Rectum (tissue), 1 donor: ENCODE measurements around a stretch of chr17.

DNA sequence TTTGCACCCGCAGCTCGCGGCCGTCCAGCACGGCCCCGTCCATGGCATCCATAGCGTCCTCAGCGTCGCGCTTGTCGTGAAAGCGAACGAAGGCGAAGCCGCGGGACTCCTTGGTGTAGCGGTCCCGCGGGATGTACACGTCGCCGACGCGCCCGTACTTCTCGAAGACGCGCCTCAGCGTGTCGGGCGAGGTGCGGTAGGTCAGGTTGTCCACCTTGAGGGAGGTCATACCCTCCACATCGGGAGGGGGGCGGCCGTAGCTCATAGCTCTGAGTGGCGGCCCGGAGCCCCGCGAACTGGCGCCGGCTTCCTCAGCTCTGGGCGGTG, 272 bp downstream of the SRSF2 start:
- PRO-cap = unidirectional peak, minus-strand start at position 52 of the sequence

- PRO-cap = no peak
Measured at GRCh38 chr17:76740248-76740787, 2.4 kb downstream of the MFSD11 start.

DNA sequence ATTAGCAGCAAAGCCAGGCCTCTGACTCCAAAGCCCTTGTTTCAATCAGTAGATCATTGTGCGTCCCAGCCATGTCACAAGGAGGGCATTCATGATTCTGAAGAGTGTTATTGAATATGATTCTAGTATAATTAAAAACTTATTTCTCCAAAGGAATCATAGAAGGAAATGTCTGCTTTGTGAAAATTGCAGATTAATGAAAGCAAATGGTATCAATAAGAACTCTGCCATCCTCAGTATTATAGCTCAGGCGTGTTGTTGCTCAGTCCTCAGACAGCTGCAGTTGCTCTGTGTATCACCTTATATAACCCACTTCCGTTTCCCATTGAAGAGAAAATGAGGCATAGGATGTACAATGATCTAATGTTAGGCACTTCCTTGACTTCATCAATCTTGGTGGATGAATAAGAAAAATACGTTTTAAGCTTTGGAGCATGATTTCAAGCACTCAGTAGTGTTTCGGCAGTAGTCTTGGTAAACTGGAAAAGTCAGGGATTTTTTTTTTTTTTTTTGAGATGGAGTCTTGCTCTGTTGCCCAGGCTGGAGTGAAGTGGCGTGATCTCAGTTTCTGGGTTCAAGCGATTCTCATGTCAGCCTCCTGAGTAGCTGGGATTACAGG, 14.1 kb downstream of the MFSD11 start:
- PRO-cap = no peak

GRCh38 chr17:76843588-76844174, 24.5 kb upstream of the MGAT5B start:
- PRO-cap = no peak

DNA sequence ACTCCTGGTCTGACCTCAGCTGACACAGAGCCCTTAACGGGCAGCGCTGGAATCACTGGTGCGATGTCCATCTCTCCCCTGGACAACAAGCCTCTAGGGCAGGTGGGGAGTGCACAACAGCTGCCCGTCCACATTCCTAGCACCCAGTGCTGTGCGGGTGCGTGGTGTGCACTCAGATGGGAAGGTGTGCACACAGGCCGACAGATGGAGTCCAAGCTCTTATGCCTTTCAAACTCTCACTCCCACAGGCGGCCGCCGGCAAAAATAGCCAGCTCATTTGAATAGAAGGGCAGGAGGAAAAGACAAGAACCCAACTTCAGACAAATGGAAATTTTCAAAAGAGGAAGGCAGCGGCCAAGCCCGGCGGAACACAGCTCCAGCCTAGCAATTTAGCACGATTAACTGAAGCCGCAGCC, 104.0 kb upstream of the SEC14L1 start:
- PRO-cap = no peak

DNA sequence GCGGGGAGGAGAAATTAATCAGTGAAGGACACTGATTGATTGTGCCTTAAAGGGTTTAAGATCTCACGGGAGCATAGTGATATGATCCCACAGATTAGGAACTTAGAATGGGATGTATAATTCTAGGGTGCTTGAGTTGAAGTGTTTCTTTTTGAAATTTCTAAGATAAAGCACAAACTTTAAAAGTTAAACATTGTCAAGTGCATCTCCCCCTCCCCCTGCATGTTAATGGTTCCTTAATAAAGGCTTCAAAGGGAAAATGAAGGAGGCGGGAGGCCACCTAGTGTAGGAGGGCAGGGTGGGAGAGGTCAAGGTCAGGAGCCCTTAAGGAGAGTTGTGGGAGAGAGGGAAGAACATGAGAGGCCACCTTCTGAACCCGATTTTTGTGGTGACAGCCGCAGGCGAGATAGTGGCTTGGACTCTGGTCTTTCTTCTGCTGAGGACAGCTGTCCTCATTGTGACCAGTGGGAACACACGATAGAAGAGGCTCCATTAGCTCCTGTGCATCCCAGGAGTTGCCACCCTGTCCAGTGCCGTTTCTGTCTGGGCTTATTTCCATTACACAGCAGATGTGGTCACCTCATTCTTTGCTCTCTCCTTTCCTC, 7.3 kb downstream of the SEC14L1 start:
- PRO-cap = no peak

DNA sequence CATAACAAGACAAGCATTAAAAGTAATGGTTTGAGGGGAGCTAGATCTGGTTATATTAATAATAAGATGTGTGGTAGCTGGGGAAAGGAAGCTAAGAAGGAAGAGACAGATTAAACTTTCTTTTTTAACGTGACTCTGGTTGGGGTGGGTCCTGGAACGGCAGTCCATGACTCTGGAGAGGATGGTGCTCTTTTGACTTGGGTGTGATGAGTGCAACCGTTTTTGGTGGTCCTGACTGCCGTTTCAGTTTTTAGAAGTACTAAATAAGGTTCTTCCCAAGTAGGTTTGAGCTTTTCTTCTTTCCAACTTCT, 29.3 kb downstream of the SEC14L1 start:
- PRO-cap = no peak

DNA sequence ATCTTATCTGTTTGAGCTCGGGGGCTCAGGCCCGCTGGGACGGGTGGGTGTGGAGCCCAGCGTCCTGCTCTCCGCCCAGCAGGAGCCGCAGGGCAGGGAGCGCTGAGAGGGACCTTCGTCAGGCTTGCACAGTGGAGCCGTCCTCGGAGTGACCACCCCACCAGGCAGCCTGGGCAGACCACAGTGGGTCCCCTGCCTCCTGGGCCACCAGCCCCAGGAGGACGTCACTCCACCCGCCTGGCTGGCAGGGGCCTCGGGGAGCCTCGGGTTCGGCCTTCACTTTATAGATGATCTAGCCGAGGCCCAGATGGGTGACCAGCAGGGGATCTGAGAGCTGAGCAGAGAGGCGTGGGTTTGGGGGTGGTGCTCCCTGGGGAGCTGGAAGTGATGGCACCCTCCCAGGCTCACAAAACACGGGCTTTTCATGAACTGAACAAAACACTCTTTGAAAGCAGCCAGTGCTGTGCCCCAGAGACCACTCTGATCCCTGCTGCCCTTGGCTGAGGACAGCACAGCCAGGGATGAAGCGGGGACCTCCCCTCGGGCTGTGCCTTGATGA, 40.6 kb downstream of the SEPTIN9 start:
- PRO-cap = no peak

- PRO-cap = no peak
Measured at GRCh38 chr17:77405888-77406433, 124.7 kb downstream of the SEPTIN9 start.

- PRO-cap = bidirectional peak, plus-strand start at chr17:77423952, minus-strand start at chr17:77423660; unidirectional peak, plus-strand start at chr17:77424151
Measured at GRCh38 chr17:77423293-77424451, 142.4 kb downstream of the SEPTIN9 start.

GRCh38 chr17:77435944-77436779, 154.9 kb downstream of the SEPTIN9 start:
- PRO-cap = no peak

- PRO-cap = no peak
Measured at GRCh38 chr17:77454561-77455334, 173.4 kb downstream of the SEPTIN9 start.

DNA sequence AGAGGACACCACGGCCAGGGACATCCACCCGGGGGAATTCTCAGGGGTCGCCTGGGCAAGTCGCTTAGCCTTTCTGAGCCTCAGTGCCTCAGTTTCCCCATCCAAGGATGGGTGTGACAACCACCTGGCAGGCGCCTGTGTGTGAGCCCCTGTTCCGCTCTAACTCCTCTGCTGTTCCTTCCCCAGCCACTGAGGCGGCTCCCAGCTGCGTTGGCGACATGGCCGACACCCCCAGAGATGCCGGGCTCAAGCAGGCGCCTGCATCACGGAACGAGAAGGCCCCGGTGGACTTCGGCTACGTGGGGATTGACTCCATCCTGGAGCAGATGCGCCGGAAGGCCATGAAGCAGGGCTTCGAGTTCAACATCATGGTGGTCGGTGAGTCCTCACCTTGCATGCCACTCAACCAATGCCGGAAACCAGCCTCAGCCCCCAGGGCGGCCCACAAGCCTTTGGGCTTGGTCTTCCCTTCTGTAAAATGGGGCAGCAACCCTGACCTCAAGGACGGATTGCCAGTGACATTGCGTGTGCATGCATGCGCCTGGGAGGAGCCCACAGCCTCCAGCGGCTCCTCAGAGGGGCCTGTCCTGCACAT, 200.8 kb downstream of the SEPTIN9 start:
- PRO-cap = no peak

DNA sequence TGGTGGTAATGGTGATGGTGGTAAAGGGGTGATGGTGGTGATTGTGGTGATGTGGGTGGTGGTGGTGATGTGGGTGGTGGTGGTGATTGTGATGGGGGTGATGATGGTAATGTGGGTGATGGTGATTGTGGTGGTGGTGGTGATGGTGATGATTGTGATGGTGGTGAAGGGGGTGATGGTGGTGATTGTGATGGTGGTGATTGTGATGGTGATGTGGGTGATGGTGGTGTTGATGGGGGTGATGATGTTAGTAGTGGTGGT, 203.7 kb downstream of the SEPTIN9 start:
- PRO-cap = no peak

- PRO-cap = no peak
Measured at GRCh38 chr17:77696660-77697250, 261.7 kb upstream of the TNRC6C start.

- PRO-cap = no peak
Measured at GRCh38 chr17:77802598-77803436, 155.7 kb upstream of the TNRC6C start.

DNA sequence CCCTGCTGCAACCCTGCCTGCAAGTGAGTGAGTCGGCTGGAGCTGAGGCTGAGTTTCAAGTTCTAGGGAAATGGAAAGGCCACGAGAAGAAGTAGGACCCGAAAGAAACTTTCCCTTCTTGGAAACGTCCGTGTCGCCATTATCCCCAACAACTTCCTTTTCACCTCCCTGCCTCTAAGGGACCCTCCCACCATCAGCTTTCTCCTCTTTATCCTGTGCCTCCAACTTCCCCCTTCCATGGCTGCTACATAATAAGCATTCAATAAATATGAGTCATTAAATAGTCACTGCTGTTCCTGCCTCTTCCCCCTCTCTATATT, 116.0 kb upstream of the TNRC6C start:
- PRO-cap = no peak

- PRO-cap = no peak
Measured at GRCh38 chr17:77869482-77870282, 88.8 kb upstream of the TNRC6C start.

DNA sequence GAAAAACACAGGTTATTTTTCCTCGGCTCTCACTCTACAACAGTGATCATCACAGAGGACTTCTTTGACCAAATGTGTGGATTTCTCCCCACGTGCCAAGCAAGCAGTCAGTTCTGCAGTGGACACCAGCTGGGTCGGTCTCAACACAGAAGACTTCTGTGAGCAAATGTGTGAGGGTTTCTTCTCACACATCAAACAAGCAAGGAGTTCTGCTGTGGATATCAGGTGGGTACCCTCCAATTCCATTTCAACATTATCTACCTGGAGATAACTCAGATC, 21.8 kb downstream of the TNRC6C start:
- PRO-cap = no peak

DNA sequence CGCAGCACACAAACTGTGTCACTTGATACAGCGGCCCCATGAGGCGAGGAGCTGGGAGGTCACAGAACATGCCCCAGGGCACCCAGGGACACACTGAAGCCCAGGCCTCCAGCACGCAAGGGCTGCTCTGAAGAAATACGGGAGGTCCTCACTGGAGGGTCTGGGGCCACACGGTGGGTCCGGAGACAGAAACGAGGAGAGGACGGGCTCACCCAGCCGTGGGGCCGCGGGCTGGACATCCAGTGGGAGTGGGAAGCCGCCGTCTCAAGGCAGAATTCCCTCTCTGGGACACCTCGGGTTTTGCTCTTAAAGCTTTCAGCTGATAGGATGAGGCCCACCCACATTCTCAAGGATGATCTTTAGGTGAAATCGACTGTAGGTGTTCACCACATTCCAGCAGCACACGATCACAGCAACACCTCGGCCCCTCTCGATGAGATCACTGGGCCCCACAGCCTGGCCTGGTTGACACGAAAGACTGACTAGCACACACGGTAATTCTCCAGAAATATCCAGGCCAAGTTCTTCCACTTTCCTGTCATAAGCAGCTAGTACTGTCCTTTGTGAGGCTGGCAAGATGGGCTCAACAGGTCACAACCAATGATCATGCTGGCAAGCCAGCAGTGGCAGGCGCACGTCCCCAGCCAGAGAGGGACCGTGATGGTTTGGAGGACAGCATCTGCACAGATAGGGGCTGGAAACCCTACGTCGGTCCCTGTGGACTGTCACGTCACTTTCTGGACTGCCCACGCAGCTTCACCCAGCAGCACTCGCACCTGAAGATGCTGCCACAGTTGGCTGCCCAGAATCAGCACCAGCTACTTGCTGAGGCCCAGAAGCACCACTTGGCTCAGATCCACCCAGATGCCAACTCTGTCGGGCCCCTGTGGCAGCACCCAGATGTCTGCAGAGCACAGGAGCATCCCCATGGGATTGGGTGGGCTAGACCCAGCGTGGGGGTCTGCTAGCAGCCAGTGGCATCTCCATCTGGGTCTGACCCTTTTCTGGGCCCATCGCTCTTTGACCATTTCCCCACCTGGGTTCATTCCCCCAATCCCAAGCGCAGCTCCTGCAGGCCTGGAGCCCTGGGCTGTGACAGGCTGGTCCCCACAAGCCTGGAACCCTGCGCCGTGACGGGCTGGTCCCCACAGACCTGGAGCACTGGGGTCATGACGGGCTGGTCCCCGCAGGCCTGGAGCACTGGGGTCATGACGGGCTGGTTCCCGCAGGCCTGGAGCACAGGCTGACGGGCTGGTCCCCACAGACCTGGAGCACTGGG, 17.4 kb downstream of the TMC6 start:
- PRO-cap = no peak